ReNcell CX (cell line): ENCODE results near the gene POU2F3.

DNA sequence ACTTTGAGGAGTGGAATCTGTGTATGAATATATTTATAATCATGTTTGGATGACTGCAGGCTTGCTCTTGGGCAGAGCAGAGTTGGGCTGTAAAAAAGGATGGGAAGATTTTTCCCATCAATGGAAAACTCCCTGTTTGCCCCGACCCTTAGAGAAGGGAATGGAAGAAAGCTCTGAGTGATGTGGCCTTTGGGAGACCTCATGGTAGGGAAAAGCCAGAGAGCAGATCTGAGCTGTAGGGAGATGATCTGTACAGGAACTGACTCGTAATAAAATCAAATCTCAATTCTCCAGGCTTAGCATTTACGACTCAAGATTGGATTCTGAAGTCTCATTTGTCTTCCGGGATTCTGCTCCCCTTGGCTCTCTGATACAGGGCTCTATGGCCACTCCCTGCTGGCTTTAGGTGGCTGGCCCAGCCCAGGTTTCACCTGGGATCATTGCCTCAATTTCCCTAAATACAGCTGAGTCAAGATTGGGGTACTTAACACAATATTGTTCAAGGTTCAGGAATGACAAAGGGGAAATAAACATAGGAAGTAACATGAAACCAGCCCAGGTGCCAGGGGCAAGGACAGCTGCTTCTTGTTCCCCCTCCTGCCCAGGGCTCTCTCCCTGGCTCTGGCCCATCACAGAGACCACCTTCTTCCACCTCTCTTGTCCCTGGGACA is 38.3 kb upstream of the THY1 start:
- PRO-cap: no peak

- PRO-cap: no peak
Measured at GRCh38 chr11:119492395-119492663, 69.4 kb upstream of the THY1 start.

GRCh38 chr11:120185052-120186029 is 25.5 kb upstream of the OAF start:
- PRO-cap: no peak

GRCh38 chr11:120213210-120213793 is 2.5 kb downstream of the OAF start:
- PRO-cap: no peak

DNA sequence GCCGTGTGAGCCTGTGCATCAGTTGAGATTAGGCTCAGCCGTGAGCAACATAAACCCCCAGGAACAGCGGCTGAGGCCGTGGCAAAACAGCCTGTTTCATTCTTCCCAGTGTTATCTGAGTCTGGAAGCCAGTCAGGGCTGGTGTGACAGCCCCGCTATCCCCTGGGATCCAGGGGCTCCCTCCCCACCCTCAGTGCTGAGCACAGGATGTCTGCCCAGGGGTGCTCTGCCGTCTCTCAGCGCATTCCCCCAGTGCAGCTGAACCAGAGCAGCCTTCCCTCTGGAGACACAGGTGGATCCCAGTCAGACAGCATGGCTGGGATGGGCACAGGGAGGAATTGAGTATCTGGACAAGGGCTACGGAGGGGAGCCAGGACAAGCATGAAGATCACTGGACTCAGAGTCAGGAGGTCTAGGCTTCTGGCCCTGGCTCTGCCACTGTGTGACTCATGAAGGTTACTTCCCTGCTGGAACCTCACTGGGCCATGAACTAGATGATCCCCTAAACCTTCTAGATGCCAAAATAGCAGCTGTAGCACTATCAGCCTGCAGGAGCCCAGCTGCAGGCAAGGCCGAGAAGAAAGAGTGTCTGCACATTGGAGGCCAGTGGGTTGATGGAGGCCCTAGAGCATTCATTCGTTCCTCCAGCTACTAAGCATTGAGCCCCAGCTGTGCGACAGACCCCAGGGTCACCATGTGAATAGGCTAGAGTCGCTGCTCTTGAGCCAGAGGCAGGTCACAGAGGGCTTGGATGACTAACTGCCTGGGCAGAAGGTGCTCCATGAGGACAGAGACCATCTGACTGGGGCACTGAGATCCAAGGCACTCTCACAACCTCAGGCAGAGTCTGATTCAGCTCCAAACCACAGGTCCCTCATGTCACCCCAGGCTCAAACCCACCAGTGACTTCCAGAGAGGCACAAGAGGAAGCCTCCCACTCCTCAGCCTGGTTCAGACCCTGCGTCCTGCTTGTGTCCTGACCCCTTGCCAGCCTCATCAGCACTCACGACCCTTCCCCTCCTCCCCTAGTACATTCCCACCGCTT is 8.8 kb downstream of the OAF start:
- PRO-cap: no peak

GRCh38 chr11:120230818-120231168 is 9.1 kb upstream of the POU2F3 start:
- PRO-cap: no peak

- PRO-cap: unidirectional peak, plus-strand start at chr11:120236644; unidirectional peak, plus-strand start at chr11:120236703
Measured at GRCh38 chr11:120236502-120236876, 3.5 kb upstream of the POU2F3 start.

DNA sequence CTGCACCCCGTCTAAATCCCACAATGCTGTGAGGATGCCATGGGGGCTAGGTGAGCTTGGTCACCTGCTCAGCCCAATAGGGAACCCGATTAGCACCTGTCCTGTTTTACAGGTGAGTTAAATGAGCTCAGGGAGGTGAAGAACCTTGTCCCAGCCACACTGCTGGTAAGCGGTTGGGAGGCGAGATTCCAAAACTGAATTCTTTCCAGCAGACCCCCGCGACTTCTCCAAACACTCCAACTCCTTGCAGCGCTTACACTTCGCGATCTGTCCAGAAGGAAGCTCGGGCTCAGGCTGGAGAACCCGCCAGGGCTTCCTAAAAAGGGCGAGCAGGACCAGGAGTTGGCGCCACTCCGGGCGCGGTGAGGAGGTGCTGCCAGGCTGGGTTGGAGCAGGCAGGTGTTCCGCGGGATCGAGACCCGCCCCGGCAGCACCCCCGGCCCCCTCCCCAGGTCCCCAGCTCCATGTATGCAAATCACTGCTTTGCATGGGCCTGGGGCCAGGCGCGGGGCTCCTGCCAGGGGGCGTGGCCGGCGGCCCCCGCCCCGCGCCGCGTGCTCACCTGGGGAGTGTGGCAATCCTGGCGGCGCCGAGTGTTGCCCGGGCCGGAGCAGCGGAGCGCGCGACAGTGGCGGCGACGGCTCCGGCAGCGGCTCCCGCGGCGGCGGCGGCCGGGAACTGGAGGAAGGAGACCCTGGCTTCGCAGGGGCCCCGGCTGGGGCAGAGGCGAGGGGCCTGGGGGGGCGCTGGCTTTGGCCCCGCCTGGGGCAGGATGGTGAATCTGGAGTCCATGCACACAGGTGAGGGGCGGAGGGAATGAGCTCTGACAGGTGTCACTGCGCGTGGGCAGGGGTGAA is at the start of gene POU2F3:
Gene POU2F3, plus strand, starts transcription at position 569 of the 857 bp plus-strand sequence.
- PRO-cap: no peak

GRCh38 chr11:120427997-120428467 is 83.5 kb upstream of the GRIK4 start:
- PRO-cap: no peak

DNA sequence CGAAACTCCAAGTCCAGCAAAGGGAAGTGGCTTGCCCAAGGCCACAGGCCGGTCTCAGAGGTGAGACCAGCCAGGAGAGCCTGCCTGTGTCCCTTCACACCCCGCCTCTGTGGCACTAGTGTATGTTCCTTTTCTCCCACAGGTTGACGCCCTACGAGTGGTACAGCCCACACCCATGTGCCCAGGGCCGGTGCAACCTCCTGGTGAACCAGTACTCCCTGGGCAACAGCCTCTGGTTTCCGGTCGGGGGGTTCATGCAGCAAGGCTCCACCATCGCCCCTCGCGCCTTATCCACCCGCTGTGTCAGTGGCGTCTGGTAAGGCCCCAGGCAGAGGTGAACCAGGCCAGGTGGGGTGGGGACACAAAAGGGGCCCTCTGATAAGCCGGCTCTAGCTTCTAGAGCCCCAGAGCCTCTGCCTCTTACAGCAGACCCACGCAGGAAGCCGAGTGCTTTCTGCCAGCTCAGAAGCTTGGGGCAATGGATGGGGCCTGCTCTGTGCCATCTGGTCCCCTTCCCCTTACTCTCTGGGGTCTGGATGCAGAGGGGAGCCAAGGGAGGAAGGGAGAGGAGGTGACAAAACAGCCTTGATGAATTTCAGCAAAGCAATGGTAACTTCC is 67.2 kb upstream of the TBCEL start:
- PRO-cap: unidirectional peak, plus-strand start at position 231 of the sequence

DNA sequence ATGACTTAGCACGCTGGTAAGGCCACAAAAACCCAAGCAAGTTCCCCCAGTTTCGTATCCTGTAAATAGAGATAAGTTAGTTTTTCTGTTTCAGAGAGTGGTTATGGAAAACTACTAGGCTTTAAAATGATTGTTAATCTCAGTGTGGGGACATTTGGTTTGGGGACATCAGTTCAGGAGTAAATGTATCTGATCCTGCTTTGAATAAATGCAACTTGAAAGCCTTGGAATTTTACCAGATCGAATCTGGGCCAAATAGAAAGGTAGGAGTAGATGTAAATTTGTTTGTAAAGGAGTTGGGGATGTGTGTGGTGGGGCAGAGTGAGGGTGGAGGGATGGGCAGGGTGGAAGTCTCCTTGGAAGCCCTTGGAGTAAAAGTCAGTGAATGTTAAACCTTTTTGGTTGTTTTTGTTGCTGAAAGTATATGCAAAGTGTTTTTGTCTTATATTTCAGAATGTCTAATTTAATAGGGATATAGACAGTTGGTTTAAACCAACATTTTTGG is 12.2 kb downstream of the TBCEL start:
- PRO-cap: no peak

- PRO-cap: no peak
Measured at GRCh38 chr11:121230710-121231128, 61.9 kb upstream of the SC5D start.

- PRO-cap: no peak
Measured at GRCh38 chr11:121451086-121451256, 1.1 kb upstream of the SORL1 start.

DNA sequence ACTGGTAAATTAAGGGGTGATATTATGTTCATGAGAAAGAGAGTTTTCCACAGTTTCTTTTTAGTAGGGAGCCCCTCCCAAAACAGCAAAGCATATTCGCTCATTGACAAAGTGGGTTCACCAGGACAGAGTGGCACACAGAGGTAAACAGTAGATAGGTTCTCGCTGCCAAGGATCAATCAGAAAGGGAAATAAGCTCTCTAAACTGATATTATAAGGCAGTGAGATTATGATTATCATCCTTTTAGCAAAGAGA is 11.1 kb downstream of the SORL1 start:
- PRO-cap: no peak

GRCh38 chr11:121508452-121508818 is 56.3 kb downstream of the SORL1 start:
- PRO-cap: no peak

DNA sequence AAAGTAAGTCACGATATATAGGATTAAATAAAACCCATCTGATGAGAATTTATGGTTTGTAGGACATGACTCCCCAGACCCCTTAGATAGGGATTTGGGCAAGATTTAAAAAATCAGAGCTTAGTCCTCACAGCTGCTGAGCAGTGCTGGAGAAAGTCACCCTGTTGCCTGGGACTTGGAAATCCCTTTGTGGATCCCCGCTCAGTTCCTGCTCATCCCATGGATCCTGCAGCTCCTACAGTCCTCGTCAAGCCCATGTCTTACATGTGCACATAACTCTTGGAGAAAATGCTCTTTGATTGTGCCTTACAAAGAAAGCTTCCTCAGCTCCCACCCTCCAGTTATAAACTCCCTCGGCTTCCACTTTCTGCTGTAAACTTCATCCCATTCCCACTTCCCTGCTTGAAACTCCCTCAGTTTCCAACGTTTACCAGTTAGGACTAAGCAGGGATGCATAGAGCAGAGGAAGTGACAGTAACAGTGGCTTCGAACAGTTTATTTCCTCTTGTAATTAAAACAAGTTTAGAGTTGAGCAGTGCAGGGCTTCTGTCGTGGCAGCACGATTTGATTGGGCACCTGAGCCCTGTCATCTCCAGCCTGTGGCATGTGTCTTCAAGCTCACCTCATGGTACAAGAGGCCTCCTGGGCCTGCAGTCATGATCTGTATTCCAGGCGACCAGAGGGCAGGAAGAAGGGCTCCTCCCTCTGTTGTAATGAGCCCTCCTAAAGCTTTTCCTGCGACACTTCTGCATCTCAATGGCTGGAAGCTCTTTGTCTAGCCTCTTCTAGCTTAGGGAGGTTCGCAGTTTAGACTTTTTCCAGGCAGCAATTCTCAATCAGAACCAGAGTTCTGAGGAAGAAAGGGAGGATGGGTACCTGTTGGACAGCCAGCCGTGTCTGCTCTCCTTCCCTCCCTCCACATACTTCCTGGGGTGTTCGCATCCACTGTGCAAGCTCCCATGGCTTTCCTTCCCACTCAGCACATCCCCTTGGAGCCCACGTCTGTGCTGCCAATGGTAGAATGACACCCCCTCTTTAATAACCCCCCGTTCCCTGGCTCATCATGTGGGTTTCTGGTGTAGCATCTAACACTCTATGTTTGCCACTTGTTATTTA is 165.6 kb downstream of the SORL1 start:
- PRO-cap: no peak

DNA sequence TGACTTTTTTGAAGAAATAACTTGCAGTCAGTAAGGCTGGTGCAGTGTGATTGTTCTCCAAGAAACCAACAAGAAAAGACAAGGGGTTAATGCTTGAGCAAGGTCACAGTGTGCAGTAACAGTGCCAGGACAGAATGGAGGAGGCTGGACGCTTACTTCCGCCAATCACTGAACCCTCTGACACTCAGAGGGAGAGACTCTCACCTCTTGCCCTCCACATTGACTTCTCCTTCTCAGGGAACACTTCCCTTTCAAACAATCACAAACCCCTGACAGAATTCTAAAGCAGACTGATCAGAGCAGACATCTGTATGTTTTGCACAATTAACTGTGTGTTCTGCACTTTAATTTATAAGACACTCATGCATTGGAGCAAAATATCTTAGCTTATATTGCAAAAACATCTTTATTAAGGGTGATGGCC is 228.4 kb downstream of the BLID start:
- PRO-cap: no peak

DNA sequence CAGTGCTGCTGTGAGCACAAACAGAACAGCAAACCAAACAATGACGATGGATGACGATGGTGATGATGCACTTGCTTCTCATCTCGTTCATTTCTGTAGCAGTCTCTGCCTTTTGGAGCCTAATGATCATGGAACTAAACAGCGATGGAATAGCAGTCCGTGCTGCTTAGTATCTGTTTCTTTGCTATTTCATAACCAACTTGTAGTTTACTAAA is 220.7 kb upstream of the BLID start:
- PRO-cap: no peak

GRCh38 chr11:122365938-122366416 is 250.0 kb upstream of the BLID start:
- PRO-cap: no peak

- PRO-cap: no peak
Measured at GRCh38 chr11:122393139-122393740, 262.3 kb upstream of the UBASH3B start.